Cytotoxic T cell (primary cell): ENCODE measurements around a stretch of chr5.

GRCh38 chr5:148738943-148739425, 84.7 kb upstream of the HTR4 start:
- PRO-cap, 2 experiments, result no peak in any of the 2 experiments

DNA sequence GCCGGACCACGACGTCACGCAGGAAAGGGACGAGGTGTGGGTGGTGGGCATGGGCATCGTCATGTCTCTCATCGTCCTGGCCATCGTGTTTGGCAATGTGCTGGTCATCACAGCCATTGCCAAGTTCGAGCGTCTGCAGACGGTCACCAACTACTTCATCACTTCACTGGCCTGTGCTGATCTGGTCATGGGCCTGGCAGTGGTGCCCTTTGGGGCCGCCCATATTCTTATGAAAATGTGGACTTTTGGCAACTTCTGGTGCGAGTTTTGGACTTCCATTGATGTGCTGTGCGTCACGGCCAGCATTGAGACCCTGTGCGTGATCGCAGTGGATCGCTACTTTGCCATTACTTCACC, 455 bp downstream of the ADRB2 start:
- PRO-cap, 2 experiments, result no peak in any of the 2 experiments

DNA sequence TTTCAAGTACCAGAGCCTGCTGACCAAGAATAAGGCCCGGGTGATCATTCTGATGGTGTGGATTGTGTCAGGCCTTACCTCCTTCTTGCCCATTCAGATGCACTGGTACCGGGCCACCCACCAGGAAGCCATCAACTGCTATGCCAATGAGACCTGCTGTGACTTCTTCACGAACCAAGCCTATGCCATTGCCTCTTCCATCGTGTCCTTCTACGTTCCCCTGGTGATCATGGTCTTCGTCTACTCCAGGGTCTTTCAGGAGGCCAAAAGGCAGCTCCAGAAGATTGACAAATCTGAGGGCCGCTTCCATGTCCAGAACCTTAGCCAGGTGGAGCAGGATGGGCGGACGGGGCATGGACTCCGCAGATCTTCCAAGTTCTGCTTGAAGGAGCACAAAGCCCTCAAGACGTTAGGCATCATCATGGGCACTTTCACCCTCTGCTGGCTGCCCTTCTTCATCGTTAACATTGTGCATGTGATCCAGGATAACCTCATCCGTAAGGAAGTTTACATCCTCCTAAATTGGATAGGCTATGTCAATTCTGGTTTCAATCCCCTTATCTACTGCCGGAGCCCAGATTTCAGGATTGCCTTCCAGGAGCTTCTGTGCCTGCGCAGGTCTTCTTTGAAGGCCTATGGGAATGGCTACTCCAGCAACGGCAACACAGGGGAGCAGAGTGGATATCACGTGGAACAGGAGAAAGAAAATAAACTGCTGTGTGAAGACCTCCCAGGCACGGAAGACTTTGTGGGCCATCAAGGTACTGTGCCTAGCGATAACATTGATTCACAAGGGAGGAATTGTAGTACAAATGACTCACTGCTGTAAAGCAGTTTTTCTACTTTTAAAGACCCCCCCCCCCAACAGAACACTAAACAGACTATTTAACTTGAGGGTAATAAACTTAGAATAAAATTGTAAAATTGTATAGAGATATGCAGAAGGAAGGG, 1.1 kb downstream of the ADRB2 start:
- PRO-cap, 2 experiments, result no peak in any of the 2 experiments

DNA sequence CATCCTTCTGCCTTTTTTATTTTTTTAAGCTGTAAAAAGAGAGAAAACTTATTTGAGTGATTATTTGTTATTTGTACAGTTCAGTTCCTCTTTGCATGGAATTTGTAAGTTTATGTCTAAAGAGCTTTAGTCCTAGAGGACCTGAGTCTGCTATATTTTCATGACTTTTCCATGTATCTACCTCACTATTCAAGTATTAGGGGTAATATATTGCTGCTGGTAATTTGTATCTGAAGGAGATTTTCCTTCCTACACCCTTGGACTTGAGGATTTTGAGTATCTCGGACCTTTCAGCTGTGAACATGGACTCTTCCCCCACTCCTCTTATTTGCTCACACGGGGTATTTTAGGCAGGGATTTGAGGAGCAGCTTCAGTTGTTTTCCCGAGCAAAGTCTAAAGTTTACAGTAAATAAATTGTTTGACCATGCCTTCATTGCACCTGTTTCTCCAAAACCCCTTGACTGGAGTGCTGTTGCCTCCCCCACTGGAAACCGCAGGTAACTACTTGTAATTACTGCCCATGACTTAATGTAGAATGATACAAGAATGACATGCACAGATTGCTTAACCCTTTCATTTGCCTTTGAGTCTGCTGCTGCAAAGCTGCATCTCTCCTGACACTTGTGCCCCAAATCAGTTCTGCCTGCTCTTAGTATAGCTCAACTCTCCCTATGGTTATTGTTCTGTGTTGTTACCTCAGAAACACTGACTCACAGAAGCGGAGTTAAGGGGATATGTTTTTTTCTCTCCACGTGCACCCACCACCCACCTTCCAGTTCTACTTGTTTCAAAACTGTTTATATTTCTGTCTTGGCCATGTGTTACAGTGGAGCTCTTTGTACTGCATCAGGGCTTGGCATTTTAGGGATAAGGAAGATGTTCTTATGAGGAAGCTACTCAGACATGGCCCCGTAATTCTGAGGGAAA, 2.0 kb downstream of the ADRB2 start:
- PRO-cap, 2 experiments, result no peak in any of the 2 experiments

- PRO-cap, 2 experiments, result no peak in any of the 2 experiments
Observed at GRCh38 chr5:148913826-148914492, 87.5 kb downstream of the ADRB2 start.

GRCh38 chr5:148966286-148966704, 96.6 kb downstream of the SH3TC2 start:
- PRO-cap, 2 experiments, result no peak in any of the 2 experiments

DNA sequence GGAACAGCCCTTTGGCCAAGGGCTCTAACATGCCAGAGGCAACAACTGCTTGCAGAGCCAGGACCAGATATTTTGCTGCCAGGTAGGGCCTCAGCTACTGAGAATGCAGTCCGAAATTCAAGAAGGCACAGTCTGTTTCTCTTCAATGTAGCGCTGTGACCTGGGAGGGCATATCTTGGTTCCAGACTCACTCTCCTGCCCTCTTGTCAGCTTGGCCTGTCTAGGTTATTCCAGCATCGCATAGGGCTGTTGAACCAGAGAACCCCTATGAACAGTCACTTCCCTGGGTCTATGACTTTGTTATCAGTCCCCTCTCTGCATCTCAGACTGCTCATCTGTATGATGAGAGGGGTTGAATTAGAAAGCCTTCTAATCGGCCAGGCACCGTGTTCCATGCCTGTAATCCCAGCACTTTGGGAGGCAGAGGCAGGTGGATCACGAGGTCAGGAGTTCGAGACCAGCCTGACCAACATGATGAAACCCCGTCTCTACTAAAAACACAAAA, 1.5 kb downstream of the ABLIM3 start:
- PRO-cap, 2 experiments, result no peak in any of the 2 experiments

DNA sequence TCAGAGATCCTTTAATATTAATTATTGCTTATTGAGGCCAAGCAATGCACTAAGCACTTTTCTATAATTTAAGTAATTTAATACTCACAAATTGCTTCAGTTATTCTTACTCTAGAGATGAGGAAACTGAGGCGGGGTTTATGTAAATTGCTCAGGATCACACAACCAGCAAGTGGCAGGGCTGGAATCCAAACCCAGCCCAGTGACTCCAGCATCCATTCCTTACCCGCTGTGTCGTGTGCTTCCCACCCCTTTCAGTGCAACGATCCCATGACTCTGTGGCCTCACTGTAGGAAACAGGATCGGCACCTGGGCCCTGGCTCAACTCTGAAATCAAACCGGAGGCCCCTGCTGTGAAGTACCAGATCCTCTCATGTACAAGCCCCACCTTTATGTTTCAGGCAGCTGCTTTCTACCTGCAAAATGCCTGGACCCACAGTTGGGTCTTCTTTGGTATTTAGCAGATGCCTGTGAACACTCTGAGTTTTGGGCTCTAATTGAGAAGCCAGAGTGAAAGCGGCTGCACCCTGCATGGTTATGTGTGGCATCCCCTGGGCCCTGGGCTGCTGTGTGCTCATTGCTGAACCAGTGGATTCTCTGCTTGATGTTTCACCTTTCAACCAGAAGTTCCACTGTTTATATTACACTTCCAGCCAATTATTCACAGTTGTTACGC, 36.6 kb downstream of the ABLIM3 start:
- PRO-cap, 2 experiments, result no peak in any of the 2 experiments

DNA sequence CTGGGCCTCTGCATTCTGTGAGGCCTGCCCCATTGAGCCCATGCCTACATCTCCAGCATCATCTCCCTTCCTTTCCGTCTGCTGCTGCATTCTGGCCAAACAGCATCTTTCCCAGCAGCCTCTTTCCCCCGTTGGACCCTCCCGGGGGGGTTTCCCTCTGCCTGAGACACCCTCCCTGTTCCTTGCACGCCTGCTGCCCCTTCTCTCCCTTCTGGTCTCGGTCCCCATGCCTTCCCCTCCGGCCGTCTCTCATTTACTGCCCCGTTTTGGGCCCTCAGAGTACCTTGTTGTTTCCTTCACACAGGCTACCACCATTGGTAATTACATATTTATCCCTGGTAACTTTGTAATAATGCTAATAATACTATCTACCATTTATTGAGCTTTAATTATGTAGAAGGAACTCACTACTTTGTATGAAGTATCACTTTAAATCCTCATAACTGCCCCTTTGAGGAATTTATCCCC, 64.5 kb upstream of the AFAP1L1 start:
- PRO-cap, 2 experiments, result no peak in any of the 2 experiments

DNA sequence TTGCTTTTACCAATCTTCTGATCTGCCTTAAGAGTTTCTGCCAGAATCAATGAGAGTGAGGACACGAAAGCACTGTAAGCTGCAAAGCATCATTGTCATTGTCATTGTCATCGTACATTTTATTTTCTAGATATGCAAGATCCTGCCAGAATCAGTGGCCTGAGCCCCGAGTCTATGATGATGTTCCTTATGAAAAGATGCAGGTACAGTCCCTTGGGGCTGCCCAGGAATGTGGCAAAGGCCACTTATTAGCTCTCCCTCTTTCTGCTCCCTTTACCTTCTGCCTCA, 25.1 kb upstream of the GRPEL2 start:
- PRO-cap, 2 experiments, result no peak in any of the 2 experiments

DNA sequence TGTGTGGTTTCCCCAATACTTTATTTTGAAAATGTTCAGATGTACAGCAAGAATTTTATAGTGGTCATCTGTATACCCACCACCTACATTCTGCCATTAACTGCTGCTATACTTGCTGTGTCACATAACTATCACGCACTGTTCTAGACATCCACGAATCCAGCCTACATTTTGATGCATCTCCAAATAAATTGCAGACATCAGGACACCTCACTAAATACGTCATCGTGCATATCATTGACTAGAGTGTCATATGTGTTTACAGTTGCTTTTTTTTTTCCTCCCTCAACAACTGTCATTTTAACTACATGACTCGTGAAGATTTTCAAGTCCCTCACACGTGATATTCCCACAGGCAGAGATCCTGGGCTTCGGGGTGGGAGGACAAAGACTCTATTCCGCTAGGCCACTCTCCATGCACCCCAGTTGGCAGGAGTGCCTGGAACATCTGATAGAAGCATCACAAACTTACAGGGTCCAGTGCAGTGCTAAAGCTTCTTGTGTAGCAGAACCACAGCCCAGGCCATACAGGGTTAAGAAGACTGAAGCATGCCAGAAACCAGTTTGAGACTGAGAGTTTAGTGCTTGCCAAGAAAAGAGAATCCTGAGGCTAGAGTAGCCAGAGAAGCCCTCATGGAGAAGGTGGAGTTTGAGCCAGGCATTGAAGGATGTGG, 1.1 kb downstream of the PCYOX1L start:
- PRO-cap, 2 experiments, result peak in 1 of 2 experiments; most common plus-strand start position 350 of the sequence (in 1); most common minus-strand start position 161 of the sequence (in 1)

DNA sequence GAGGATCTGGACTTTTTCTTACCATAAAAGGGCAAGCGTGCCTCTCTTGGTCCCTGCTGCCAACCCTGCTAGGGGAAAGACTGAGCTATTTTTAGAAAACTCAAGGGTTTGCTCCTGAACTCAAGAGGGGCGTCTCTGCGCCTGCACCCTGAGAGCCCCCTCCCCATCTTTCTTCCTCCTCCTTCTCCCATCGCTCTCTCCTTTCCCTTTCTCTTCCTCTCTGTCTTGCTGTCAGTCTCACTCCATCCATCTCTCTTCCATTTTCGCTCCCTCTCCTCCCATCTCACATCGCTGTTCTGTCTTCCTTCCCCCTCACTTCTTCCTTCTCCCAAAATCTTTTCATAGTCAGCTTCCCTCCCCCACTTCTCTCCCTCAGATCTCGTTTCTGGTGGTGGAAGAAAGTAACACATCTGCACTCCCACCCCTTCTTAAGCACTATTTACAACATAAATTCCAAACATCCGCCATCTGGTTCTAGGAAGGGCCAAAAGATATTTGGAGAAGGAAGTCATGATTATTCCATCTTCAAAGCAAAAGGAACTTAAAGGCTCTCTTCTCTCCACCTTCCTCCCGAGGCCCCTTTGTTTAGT, 38.2 kb upstream of the IL17B start:
- PRO-cap, 2 experiments, result no peak in any of the 2 experiments

DNA sequence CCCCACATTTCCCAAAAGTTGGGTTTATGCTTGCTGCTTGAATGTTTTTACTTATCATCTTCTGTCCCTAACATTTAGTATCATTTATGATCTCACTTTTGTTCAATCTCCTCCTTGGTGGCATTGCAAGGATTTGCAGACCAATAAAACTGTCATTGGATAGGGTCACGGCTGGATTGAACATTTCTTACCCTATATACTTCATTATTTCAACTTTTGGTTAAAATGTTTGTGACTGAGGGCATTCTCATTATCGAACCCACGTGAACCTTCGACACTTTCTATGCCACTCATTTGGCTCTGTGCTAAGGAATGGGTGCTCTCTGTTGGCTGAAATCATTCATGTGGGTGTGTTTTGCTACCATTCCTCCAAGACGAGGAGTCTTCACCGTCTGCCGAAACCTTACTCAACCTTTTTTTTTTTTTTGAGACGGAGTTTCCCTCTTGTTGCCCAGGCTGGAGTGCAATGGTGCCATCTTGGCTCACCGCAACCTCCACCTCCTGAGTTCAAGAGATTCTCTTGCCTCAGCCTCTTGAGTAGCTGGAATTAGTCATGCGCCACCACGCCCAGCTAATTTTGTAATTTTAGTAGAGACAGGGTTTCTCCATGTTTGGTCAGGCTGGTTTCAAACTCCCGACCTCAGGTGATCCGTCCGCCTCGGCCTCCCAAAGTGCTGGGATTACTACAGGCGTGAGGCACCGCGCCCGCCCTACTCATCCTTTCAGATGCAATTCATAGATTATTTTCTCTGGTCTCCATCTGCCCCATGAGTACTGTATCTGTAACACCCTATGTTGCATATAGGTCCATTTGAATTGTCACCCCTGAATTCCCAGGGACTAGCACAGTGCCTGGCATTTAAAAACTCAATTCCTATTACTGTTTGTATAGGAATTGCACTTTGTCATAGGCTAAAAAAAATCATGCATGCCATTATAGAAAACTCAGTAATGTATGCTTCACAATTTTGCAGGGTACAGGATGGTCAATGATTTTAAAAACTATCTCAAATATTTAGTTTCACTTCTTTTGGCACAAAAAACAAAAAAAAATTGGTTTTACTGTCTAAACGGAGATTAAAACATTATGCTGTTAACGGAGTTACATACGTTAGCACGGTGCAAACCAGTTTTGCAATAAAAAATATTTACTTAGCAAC, 62.3 kb downstream of the CSNK1A1 start:
- PRO-cap, 2 experiments, result peak in 1 of 2 experiments; most common minus-strand start position 520 of the sequence (in 1)

- PRO-cap, 2 experiments, result no peak in any of the 2 experiments
Observed at GRCh38 chr5:149582064-149582218, 643 bp downstream of the ARHGEF37 start.

GRCh38 chr5:149623817-149624319, 42.6 kb downstream of the ARHGEF37 start:
- PRO-cap, 2 experiments, result no peak in any of the 2 experiments

- PRO-cap, 2 experiments, result no peak in any of the 2 experiments
Observed at GRCh38 chr5:149631872-149632242, 50.6 kb downstream of the ARHGEF37 start.

DNA sequence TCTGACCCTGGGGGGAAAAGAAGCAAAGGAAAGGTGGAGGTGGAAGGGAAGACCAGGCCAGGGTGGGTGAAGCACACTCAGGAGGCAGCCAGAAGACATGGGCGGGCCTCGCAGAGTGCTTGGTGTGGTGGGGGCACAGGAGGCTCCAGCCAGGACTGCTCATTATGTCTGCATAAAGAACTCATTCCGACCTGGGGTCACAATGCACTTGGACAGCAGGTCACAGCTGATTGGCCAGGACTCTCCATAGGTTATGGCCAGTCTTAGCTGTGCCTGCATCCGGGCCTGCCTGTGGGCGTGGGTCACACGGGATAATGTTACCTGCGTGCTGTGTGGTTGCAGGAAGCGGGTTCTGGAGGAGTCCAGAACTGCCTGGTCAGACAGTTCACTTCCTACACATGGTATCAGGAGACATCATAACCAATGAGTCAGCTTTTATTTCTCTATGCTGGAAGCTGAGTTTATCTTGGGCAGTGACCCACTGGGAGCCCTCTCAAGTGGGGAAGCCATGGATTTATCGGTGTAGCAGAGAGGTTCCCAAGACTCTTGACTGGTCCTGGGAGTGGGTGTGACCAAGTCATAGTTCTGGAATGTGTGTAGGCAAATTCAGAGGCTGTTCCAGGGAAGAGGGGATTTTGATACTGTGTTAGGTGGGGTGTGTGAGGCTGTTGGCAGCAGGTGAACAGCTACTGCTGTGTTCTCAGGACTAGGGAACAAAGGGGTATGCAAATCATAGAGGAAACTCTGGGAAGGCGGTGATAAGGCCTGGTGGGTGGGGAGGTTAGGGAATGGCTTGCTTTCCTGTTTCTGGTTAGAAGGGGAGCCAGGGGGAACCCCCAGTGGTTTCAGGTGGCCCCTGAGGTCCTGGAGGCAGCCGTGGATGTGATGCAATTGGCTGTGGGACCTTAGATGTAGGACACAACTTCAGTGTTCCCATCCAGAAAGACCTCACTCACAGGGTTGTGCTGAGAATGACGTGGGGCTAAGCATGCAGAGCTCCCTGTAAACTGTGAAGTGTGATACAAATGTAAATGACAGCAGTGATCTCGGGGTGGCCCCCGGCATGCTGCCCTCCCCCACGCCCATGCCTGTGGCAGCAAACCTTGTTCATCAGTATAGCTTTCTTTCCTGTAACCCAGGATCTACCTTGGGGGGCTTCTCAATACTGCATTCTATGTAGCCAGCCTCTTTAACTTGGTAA, 51.3 kb downstream of the ARHGEF37 start:
- PRO-cap, 2 experiments, result no peak in any of the 2 experiments

- PRO-cap, 2 experiments, result no peak in any of the 2 experiments
Observed at GRCh38 chr5:149637898-149638126, 56.5 kb downstream of the ARHGEF37 start.

- PRO-cap, 2 experiments, result no peak in any of the 2 experiments
Observed at GRCh38 chr5:149728271-149728587, 1.9 kb upstream of the PPARGC1B start.

GRCh38 chr5:149730697-149731394, 736 bp downstream of the PPARGC1B start:
- PRO-cap, 2 experiments, result peak in 2 of 2 experiments; most common plus-strand start chr5:149731194 (in 2); most common minus-strand start chr5:149730920 (in 1)